Glomerular endothelial cell (primary cell): ENCODE measurements around a stretch of chr3.

DNA sequence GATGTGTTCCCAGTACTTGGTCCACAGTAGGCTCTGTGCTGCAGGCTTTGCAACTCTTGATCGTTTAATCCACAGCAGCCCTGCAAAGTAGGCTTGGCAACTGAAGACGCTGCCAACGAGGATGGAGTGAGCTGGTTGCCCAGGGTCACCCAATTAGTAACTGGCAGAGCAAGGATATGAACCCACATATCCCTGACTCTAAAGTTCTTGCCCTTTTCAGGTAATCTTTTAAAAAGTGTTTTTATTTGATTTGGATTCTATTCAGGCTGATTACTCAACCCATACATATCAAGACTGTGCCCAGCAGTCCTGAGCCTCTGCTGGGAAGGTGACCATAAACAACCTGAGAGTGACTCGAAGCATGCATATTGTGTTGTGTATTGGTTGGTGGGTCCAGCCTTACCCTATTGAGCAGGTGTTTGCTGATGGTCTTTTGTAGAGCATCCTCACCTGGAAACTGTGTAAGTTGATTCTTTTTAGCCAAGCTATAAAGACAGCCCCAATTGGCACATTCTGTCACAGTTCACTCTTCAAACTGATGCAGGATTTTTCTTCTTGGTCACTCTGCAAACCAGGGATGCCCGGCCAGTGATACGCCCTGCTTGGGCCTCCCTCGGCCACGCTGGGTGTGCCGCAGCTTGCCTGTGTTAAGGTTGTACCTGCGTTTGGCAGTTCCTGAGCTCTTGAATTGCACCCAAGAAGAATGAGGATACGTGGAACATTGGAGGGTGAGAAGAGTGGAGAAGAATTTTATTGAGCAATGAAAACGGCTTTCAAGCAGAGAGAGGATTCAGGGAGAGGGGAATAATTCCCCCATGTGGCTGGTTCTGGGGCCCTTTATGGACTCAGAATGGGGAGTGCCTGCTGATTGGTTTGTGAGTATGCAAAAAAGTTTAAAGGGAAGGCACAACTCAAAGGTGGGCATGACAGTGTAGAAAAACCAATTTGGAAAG, 50.0 kb downstream of the PSMD6 start:
- RAMPAGE, long total RNA = no peak

- RAMPAGE, long total RNA = no peak
Measured at GRCh38 chr3:64018161-64019227, 4.8 kb downstream of the PSMD6 start.

- RAMPAGE, long total RNA = no peak
Measured at GRCh38 chr3:64157044-64157750, 68.1 kb downstream of the PRICKLE2 start.

DNA sequence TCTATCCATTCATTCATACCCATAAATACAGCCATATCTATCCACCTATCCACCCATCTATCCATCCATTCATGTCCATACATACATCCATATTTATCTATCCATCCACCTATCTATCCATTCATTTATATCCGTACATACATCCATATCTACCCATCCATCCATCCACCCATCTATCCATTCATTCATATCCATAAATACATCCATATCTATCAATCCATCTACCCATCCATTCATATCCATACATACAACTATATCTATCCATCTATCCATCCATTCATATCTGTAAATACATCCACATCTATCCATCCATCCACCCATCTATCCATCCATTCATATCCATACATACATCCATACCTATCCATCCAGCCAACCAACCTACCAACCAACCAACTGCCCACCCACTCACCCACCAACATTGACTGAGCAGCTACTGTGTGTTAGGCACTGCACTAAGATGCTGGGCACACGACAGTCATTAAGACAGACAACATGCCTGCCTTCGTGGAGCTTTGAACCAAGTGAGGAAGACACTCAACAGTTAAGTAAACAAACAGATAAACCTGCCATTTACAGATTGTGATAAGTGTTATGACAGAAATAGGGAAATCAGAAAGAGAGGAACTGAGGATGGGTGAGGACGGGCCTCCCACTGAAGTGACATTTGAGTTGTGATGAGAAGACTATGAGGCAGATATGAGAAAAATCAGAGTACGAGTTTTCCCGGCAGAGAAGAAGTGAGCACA, 15.9 kb downstream of the PRICKLE2 start:
- RAMPAGE, long total RNA = no peak

GRCh38 chr3:64220572-64221050, 4.7 kb downstream of the PRICKLE2 start:
- RAMPAGE, long total RNA = no peak

DNA sequence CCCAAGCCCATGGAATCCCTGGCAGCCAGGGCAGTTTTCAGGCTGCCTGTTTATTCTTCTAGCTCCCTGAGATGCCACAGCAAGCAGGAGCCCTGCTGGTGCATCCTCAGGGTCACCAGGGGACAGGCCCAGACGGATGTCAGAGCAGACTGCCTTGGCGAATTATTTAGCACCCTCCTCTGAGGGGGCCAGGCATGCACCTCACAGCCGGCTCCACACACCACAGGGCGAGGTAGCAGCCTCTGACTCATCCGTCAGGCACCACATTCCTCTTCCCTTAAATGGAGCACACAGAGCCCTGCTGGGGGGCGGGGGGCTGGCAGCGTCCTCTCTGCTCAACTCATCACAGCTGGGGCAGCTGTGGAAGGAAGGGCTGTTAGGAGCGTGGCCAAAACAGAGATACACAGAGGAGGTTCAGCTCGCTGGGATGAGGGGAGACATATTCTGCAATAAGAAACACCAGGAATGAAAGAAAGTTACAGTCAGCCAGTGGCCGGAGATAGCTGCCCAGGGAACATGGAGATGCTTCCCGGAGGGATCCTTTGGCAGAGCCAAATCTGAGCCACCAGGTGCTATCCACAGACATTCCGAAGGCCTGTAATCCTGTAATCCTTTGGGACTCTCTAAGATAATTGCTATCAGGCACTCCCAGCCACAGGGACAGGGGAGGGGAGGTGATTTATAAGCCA, 13.8 kb upstream of the PRICKLE2 start:
- RAMPAGE, long total RNA = no peak

DNA sequence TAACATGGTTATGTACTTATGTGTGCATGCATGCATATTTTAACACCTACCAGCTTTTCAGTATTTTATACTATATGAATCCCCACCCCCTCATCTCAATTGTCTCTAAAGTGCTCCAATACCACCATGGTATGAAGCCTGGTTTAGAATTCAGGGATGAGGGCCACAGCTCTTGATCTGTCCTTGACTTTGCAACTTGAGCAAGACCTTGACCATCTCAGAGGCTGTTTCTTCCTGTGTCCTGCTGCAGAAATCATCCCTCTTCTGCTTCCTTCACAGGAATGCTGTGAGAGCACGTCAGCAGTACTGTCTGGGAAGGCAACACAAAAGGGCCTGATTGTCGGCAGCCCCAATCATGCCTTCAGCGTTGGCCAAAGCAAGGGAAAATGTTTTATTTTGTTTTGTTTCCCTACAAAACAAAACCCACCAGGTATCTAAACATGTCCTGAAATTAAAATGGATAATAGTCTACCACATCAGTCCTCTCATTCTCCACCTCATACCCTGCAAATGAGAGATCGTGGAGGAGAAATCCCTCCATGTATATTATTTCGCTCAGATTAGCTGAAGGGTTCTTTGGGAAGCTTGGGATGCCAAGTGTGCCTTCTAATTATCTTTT, 16.3 kb upstream of the PRICKLE2 start:
- RAMPAGE, long total RNA = no peak

DNA sequence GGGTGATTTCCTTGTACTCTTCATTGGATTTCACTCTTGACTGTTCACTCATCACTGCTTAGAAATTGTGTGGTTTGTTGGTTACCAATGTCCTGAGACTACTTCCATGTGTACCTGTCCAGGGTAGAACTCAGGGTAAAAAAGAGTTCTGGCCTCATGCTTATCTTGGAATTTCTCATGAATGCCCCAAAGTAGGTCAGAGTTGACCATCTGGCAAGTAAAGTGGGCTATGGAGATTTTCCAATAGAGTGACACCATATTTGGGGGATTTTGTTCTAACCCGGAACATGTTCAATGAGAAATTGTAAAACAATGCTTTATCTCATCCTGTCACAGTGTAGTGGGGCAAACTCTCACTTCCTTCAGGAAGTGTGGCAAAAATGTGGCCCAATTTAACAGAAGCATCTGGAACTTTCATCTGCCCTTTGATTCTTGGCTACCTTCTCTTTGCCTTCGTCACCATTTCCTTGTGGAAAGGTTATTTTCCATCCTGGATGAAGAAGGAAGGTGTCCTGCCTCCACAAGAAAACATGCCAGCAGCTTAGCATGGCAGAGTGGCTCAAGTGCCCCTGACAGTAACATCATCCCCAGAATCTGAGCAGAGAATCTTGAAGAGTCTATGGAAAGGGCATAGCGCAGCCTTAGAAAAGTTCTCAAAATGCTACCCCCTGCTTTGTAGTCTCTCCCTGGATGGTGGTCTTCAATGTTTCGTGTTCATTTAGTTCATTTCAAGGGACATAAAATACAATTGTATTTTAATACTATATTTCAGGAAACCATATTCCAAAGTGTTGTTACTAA, 70.8 kb downstream of the ADAMTS9 start:
- RAMPAGE, long total RNA = no peak

GRCh38 chr3:64690774-64691552, 3.2 kb upstream of the ADAMTS9 start:
- RAMPAGE, long total RNA = no peak

DNA sequence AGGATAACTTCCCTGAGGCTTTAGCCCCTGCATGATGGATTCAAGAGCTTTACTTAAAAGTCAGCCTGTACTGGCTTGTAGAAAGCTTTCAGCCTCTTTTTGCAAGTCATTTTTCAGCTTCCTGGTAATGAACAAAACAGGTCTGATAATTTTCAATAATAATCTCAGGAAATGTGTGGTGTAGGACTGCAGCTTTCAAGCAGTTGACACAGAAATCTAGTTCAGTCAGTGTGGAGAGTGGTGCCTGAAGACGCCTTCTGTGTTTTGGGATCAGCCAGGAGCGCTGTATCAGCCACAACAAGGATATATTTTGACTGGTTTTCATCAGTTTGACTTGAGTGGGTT, 332.4 kb upstream of the ADAMTS9 start:
- RAMPAGE, long total RNA = no peak

DNA sequence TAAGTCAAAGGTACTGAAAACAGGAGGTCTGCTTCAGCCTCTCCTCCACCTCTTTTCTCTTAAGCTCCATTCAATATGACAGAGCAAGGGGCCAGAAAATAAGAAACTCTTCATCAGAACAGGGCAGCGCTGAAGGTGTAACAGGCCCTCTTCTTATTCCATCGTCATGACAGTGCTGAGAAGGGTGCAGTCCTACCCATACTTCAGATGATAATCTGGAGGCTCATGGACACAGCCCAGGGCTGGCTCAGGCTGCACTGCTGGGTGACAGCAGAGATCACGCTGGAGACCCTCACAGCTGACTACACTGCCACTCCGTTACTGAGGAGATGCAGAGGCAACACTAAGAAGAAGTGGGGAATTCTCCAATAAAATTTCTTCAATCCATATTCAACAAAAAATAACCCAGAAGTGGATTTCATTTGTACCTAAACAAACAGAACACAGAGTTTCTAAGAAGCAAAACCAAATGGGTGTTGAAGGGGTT, 623.4 kb downstream of the MAGI1 start:
- RAMPAGE, long total RNA = no peak

- RAMPAGE, long total RNA = no peak
Measured at GRCh38 chr3:65871130-65872125, 167.3 kb downstream of the MAGI1 start.

DNA sequence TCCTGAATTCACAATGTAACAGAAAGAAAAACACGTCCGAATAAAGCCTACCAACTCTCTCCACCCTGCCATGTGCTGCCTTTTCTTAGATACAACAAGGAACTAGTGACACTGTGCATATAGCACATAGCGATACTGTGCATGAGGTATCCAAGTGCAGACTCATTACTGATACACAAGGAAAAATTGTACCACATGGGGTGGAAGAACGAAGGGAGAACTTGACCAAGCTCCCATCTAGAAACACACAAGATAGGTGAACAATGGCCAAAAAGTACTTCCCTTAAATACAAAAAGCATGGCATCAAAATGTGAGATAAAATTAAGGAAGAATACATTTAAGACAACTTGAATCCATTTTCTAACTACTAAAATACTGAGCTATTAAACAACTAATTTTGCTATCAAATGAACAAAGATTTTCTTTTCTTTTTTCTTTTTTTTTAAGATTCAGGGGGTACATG, 154.5 kb downstream of the MAGI1 start:
- RAMPAGE, long total RNA = no peak

DNA sequence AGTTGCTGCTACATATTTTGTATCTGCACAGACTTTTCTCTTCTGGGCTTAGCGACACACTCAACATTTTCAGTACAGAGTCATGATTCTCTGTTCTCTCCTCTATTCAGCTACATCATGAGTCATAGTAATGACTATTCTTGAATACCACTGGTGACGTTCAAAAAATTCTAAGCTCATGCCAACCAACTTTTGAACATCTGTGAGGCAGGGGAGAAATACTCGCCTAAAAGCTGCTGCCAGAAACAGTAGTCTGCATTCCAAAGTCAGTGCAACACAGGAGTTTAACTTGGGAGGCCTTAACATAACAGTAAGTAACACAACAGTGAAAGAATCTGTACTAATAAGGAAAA, 149.4 kb downstream of the MAGI1 start:
- RAMPAGE, long total RNA = no peak

DNA sequence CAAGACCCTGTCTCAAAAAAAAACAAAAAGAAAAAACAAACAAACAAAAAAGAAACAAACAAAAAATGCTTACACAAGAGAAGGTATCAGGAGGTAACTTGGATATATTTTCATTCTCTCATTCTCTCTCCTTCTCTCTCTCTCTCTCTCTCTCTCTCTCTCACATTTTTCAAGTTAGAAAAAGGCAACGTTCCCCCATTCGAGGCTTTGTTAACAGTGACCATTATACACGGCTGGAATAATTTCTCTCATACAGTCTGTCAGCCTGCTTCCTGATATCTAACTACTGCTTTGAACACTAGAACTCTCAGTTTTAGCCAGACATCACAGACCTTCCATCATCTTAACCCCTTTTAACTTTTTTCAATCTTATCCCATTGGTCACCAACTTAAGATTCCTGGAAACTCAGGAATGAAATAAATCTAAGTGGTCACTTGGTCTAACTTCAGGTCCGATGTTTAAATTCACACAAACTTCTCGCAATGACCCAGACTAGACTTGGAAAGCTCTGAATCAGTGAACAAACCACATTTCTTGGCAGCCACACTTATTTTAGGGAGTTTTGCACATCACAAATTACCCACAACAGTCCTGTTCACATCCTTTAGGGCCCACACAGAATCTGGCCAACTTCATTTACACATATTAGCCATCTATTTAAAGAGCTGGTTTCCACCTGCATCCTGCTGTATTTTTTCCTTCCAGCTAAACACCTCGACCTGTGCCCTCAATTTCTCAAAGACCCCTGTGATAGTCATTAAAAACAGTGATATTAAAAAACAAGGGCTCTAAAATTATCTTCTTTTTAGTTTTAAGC, 119.0 kb downstream of the MAGI1 start:
- RAMPAGE, long total RNA = no peak

GRCh38 chr3:66028654-66029232, 10.0 kb downstream of the MAGI1 start:
- RAMPAGE, long total RNA = no peak

DNA sequence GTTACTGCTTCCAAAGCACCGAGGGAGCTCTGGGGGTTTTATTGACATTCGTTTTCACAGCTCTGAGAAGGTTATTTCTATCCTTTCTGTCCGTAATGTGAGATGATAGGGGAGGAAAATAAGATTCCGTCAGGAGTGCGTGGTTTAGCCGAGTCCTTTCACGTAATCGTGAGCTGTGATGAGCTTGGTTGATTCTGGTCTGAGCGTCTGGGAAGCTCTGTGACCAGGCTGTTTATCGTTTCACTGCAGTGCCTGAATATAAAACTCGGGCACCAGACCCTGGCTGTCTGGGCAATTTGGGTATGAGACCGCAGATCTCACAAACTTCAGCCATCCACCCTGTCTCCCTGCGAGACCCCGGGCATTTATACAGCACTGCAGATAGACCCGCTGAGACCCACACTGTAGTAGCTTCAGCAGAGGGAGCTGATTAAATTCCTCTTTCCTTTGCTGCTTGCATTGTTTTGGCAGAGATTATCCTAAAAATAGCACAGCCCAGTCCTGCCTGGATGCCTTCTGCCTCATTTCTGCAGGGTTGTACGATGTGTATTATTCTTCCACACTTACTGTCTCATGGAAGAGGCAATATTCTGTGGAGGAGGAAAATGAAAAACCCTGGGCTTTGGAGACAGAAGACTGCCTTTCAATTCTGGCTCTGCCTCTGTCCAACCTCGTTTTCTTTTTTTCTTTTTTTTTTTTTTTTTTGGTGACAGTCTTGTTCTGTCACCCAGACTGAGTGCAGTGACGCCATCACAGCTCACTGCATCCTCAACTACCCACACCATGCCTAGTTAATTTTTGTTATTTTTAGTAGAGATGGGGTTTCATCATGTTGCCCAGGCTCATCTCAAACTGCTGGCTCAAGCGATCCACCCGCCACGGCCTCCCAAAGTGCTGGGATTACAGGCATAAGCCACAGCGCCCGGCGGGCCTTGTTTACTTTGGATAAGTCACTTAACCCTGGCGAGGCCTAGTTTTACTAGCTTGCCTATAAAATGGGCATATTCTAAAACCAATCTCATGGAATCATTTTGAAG, 66.6 kb upstream of the SLC25A26 start:
- RAMPAGE, long total RNA = no peak

DNA sequence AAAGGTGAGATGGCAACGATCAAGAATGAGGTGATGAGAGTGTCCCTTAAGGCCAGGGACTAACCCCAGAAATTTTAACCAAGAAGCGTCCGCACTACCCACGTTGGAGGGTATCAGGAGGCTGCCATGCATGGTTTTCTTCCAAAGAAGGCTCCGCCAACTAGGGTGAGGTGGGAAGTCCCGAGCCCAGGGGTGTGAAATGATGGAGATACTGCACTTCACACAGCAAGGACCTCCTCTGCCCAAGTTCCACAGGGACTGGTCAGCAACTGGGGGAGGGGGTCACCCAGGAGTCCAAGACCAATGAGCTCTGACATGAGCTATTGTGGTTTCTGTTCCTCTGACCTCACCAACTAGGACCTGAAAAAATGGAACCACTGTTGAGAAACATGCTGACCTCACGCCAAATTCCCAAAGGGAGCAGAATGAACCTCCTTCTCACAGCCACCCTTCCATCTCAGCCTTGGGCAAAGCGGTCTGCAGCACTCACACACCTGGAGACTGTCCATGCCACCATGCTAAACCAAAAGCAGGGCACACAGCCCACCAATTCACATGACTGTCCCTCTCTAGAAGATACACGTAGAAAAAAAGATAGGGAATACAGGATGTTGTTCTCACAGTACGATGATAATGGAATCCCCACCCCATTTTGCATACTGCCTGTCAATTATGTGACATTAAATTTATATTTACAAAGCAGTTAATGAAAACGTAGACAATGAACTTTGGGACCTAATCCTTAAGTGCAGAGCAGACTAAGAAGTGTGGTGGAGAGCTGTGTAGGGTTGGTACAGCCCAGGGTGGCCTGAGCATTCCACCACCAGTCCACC, 69.3 kb downstream of the LRIG1 start:
- RAMPAGE, long total RNA = no peak

- RAMPAGE, long total RNA = no peak
Measured at GRCh38 chr3:66432787-66432986, 68.1 kb downstream of the LRIG1 start.

- RAMPAGE, long total RNA = no peak
Measured at GRCh38 chr3:66479018-66479535, 21.7 kb downstream of the LRIG1 start.